NALM6 (cell line): ENCODE results near the genes BUB1 and FBLN7.

GRCh38 chr2:109242089-109243361, 113.5 kb downstream of the SH3RF3 start:
- PRO-cap: no peak

- PRO-cap: no peak
These were observed 193.0 kb downstream of the SH3RF3 start for GRCh38 chr2:109321721-109322703.

DNA sequence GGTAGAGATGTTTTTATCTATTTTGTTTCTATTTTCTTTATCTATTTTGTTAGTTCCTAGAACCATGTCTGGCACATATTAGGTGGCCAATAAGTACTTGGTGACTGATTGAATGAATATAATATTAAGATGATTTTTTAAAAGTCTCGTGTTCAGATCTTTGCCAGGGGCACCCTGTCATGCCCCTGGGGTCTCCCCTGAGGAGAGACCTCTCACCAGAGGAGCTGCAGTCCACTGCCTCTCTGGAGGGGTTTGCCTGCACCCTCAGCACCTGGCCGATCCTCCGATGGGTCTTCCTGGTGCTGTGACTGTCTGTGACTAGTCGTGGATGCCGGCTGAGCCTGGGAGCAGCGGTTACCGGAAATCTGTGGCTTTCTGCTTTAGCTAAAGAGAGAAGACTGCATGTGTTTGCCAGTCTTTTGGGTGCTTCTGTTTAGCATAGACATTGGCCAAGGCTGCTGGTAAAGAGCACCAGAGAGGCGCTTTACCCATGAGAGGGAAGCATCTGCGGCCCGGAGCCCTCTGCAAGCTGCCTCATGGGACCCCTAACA, 202.7 kb downstream of the SH3RF3 start:
- PRO-cap: bidirectional peak, plus-strand start outside the sequence, minus-strand start at position 294 of the sequence

- PRO-cap: no peak
These were observed 119.0 kb downstream of the SEPTIN10 start for GRCh38 chr2:109494787-109495144.

DNA sequence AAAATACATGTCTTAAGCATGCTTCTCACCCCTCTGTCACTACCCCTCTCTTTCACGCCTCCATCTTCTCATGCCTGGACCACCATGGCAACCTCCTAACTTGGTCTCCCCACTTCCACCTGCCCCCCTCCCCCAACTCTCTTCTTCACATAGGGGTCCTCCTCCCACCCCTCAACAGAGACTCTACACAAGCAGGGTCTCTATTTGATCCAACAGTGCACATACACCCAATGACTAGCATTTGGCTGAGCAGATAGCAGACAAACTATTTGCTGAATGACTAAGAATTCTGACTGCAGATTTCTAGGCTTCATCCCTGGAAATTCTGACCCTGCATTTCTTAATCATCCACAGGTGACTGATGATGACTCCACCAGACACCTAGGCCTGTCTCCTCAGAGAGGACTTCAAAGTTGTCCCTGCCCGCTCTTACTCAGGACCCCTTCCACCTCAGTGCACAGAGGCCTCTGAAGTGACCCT, 51.5 kb downstream of the SEPTIN10 start:
- PRO-cap: no peak

GRCh38 chr2:109699057-109699431, 84.9 kb downstream of the SOWAHC start:
- PRO-cap: no peak

DNA sequence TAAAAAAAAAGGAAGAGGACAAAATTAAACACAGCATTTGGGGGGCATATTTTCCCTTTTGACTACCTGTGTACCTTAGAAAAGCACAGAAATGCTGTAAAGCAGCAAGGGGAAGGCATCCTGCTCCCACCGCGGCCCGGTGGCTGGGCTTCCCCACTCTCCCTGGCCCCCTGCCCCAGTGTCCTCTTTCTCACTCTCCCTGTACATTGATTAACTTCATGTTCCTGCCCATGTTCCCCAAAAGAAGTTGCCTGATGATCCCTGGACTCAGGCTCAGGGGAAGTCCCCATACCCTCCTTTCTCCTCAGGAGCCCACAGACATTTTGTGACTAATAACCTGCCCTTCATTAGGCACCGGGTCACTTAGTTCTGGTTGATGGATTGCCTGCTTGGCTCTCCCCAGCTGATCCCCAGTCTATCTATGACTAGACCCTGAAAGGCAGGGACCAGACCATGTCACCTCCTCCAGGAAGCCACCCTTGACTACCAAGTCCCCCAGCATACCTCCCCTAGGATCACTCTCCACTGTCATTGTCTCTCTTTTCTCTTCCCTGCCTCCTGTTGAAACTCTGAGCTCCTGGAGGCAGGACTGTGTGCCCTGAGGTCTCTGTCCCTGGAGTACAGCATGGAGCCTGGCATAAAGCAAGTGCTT, 13.7 kb downstream of the MALL start:
- PRO-cap: no peak

- PRO-cap: no peak
These were observed 11.2 kb downstream of the MALL start for GRCh38 chr2:110104373-110104934.

GRCh38 chr2:110117865-110118393, 2.3 kb upstream of the MALL start:
- PRO-cap: no peak

- PRO-cap: no peak
These were observed 9.3 kb upstream of the MALL start for GRCh38 chr2:110124876-110125299.

GRCh38 chr2:110677954-110678130, at the start of gene BUB1:
TSS of gene BUB1 (minus strand) at chr2:110678063.
- PRO-cap: bidirectional peak, plus-strand start at chr2:110678250, minus-strand start at chr2:110678063

GRCh38 chr2:110852250-110852976, 120.0 kb downstream of the ACOXL start:
- PRO-cap: no peak

DNA sequence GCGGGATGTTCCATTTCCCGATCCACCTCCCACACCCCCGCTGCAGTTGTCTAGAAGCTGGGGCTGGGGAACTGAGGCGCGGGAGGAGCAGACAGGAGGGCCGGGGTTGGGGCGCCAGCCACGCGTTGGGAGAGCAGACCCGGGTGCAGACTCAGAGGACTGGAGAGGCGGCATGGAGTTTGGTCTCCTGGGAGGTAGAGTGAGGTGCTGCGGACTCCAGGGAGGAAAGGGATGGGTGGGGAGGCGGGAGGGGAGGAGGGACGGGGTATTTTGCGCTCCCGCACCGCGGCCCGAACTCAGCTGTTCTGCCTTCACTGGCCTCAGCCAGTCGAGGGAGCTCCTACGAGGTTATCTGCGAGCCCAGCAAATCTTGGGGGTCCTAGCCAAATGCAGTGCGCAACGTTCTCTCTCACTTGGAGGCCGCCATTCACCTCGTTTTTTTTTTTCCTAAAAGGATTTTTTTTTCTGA, 1.0 kb upstream of the BCL2L11 start:
- PRO-cap: bidirectional peak, plus-strand start at position 366 of the sequence, minus-strand start at position 307 of the sequence

GRCh38 chr2:111135730-111136343, 15.1 kb downstream of the BCL2L11 start:
- PRO-cap: no peak

DNA sequence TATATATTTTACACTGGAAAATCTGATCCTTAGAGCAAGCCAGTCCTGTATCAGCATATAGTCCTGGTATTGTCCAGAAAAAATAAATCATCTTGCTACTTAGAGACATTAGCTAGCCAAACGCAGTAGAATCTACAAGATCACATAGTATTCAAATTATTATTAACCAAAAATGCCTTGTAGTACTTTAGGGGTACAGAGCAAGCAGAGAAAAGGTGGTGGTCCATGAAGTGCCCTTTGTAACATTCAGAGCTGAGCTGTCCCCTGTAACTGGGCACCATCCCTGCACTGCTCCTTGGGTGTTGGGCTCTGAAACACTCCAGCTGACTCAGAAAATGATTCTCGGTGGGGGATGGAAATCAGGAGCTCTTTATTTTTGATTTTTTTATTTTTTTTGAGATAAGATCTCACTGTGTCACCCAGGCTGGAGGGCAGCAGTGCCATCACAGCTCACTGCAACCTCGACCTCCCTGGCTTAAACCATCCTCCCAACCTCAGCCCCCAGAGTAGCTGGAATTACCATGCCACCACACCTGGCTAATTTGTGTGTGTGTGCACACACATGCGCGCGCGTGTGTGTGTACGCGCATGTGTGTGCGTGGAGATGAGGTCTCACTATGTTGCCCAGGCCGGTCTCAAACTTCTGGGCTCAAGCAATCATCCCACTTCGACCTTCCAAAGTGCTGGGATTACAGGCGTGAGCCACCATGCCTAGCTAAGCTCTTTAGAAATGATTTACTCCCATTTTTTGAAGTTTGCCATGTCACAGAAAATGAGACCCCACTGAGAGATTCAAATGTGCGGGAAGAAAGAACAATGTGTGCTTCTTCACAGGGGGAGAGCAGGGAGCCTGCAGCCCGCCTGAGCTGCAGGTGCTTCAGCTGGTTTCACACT, 342.7 kb downstream of the BCL2L11 start:
- PRO-cap: no peak

- PRO-cap: no peak
These were observed 181.7 kb downstream of the ANAPC1 start for GRCh38 chr2:111701959-111703073.

DNA sequence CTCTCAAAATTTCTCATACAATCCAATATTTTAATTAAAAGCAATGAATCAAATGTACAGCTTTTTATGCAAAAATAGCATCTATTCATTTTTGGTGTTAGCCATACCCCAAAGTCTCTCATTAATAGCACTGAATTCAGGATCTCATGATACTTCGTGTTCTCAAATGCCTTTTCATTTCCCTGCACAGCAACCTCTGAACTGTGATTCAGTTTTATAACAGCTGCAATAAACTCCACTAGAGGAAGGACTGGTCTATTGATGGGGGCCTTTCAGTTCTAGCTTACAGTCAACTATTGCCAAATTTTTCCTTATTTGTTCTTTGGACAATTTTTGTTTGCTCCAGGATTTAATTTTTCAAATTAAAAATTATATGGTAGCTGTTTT, 4.8 kb upstream of the TMEM87B start:
- PRO-cap: no peak

DNA sequence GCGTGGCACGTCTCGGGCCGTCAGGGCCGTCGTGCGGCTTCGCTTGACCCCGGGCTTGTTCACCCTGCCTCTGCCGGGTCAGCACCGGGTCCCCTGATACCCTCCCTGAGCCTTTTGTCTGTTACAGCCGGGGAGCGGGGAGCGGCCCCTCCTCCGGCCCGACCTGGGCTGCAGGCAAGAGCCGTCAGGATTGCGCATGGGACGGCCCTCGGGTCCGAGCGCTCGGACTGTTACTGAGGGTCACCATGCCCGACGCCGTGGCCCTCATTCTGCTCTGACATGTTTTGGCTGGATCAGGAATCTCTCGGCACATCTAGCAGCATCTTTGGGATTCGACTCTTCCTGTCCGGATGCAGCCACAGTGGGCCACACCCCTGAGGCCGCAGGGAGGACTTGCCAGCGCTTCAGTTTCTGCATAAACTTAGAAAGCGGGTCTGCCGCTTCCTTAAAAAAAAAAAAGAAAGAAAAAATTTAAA, 749 bp downstream of the TMEM87B start:
- PRO-cap: no peak

- PRO-cap: bidirectional peak, plus-strand start at chr2:112138385, minus-strand start at chr2:112138321
These were observed at the start of gene FBLN7 for GRCh38 chr2:112138226-112139354. TSS of gene FBLN7 (plus strand) at chr2:112138385.

DNA sequence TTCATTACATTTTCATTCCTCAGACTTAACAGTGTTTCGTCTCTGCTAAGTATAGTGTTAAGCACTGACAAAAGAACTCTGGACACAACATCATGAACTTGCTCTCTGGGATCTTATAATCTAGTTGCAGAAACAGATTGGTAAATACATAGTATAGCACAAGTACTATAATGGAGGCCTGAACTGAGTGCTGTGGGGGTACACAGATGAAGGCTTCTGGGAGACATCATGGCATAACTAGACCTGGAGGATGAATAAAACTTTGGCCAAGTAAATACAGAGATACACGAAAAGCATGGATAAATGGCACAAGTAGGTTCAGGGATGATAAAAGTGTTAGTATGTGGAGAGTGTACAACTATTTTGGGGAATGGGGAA, 5.0 kb downstream of the ZC3H6 start:
- PRO-cap: no peak